Ileum (tissue), 1 donor: ENCODE results near the genes ADPRH, CFAP91 and NR1I2.

- PRO-cap: no peak
Measured at GRCh38 chr3:119297033-119297843, 3.1 kb downstream of the ARHGAP31 start.

DNA sequence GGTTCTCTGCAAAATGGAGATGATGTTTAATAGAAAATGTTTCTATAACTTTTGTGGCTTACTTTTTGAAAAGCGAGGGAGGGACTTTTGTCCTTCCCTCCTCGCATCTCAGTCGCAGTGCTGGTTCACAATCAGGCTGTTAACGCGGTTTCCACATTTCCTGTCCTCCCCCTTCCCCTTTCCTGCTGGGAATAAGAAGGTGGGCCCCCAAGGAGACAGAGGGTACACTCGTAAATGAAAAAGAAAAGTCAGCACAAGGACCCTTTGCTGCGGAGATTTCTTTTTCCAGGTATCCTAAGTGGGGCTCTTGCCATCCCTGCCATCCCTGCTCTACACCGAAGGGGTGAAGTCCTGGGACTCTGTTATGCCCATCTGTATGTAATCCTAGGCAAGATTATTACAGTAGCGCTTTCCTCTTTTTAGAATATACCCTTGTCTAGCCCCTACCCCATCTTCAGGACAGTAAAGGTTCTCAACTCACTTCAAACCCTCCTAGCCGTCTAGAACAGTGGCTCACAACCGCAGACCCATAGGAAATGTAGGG is 29.6 kb downstream of the ARHGAP31 start:
- PRO-cap: no peak

GRCh38 chr3:119350059-119350863 is 56.1 kb downstream of the ARHGAP31 start:
- PRO-cap: no peak

- PRO-cap: no peak
Measured at GRCh38 chr3:119352080-119353418, 58.4 kb downstream of the ARHGAP31 start.

- PRO-cap: no peak
Measured at GRCh38 chr3:119435560-119436558, 27.6 kb downstream of the TMEM39A start.

DNA sequence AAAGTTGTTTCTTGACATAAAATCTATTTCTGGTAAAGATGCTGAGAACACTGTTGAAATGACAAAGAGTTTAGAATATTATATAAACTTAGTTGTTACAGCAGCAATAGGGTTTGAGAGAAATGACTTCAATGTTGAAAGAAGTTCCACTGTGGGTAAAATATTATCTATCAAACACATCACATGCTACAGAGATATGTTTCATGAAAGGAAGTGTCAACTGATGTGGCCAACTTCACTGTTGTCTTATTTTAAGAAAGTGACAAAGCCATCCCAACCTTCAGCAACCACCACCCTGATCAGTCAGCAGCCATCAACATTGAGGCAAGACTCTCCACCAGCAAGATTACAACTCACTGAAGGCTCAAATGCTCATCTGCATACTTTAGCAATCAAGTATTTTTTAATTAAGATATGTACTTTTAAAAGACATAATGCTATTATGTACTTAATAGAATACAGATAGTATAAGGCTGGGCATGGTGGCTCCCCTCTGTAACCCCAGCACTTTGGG is 20.2 kb downstream of the TMEM39A start:
- PRO-cap: no peak

DNA sequence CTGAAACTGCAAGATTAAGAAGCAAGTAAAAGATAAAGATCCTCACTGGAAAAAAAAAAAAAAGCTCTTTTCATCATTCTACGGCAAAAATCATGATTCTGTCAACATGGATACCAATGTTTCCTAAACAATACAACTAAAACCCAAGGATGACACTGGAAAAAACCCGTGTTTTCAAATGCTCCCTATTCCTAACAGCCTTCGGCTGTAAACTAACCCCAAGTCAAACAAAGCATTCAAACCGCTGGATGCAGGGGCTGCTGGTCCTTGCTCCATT is 632 bp downstream of the TMEM39A start:
- PRO-cap: no peak

DNA sequence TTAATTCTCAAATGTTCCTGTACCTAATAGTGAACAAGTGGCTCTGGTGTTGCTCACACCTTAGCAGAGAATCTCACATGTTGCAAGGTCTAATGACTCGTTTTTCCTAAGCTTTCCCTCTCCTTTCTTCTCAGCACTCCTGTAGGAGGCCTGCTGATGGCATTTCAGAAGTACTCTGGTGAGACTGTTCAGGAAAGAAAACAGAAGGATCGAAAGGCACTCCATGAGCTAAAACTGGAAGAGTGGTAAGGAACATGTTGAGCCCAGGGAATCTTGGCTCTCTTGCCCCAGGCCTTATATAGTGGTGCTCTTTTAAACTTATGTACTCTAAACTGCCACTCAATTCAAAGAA is 18.7 kb downstream of the TIMMDC1 start:
- PRO-cap: no peak

- PRO-cap: bidirectional peak, plus-strand start at chr3:119570495, minus-strand start at chr3:119570353
Measured at GRCh38 chr3:119570002-119570696, 9.1 kb upstream of the ADPRH start.

DNA sequence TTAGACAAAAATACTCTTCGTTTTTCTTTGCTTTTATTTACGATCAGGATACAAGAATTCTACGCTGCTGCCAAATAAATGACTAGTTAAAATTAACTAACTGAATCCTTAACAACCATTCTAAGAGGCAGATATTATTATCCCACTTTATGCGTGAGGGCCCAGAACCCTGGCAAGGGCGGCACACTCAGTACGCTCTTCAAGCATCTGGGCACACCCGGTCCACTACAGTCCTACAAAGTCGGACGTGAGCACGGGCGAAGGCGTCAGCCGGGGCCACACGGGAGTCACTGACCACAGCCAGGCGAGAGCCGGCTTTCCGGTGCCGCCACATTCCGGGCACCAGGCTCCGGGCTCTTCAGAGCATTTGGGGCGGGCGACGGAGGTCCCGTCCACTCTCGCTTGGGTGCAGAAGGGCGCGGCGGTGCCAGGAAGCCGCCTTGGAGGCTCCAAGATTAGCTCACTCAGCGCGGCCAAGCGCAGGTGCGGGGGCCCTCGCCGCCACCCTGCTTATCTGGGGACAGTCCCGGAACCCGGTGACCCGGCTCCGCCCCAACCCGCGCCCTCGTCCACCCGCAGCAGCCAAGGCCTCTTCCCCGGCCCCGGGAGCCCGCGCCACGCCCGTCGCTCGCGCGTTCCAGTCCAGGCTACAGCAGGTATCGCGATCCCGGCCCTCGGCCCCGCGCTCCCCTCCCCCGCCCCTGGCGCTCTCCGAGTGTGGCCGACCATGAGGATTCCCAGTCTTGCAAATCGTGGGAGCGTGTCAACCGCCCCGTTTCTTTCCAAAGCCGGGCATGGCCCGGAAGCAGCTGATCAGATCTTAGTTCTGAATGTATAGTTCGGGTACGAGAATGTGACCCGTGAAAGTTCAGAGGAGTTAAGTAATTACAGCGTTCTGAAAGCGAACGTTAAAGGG is at the start of gene ADPRH:
Gene ADPRH, plus strand, starts transcription at position 297 of the 916 bp plus-strand sequence.
- PRO-cap: bidirectional peak, plus-strand start at position 395 of the sequence, minus-strand start at position 201 of the sequence; bidirectional peak, plus-strand start at position 740 of the sequence, minus-strand start at position 649 of the sequence

- PRO-cap: no peak
Measured at GRCh38 chr3:119646919-119647591, 13.3 kb downstream of the POPDC2 start.

DNA sequence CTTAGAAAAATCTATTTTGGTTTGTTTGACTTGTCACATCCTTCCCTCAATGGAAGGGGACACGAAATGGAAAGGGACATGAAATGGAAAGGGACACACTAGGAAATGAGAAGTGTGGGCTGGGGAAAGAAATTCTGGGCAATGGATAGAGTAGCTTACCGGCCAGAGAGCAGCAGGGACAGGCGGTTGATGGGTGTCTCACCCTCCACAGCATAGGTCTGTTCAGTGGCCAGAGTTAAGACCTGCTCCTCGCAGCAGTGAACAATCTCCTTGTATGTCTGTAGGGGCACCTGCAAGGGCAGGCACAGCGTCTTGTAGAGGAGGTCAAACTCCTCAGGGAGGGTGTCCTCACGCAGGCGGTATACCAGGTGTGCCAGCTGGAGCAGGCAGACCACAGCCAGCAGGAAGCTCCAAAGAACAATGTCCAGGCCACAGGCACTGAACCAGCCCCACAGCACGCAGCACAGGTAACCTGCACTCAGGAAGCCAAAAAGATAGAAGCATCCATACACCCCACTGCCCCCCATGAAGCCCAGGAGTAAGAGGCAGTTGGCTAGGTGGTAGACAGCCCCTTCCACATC is 525 bp downstream of the POPDC2 start:
- PRO-cap: no peak

- PRO-cap: bidirectional peak, plus-strand start at chr3:119703073, minus-strand start at chr3:119702829
Measured at GRCh38 chr3:119702485-119703584, at the start of gene CFAP91. Gene CFAP91 (plus strand): TSS chr3:119703022.

GRCh38 chr3:119781317-119782332 is at the start of gene NR1I2:
Gene NR1I2 (plus strand): TSS chr3:119782101.
- PRO-cap: unidirectional peak, plus-strand start at chr3:119781435; bidirectional peak, plus-strand start at chr3:119781732, minus-strand start at chr3:119781616; bidirectional peak, plus-strand start at chr3:119782078, minus-strand start at chr3:119781968

- PRO-cap: unidirectional peak, minus-strand start at chr3:119795995
Measured at GRCh38 chr3:119795763-119796330, 13.9 kb downstream of the NR1I2 start.

DNA sequence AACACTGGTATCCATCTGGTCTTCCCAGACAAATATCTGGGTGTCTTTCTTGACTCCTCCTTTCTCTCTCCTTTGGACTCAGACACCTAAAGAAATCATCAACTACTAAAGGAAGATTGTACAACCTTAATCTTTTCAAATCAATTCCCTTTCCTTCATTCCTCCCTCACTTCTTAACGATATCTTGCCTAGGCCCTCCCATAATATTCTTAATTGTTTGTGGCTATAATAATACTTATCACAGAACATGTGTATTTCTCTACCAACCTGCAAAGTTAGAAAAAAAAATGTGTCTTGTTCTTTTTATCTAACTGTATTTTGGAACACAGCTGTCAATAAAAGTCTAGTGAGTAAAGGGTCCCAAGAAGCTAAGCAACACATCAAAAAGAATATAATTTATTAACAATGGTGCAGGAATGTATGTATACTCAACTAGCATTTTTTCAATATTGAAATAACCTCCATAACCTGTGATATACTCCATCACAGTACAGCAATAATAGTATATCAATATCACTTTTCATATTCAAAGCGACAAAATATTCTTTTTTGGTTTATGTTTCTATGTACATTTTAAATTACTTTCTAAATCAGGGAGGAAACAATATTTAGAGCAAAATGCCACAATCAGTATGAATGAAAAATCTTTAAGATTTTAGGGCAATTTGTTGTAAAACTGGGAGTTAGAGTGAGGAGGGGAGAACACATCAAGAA is 39.2 kb downstream of the GSK3B start:
- PRO-cap: no peak

- PRO-cap: no peak
Measured at GRCh38 chr3:120102434-120103264, 8.4 kb upstream of the GSK3B start.

DNA sequence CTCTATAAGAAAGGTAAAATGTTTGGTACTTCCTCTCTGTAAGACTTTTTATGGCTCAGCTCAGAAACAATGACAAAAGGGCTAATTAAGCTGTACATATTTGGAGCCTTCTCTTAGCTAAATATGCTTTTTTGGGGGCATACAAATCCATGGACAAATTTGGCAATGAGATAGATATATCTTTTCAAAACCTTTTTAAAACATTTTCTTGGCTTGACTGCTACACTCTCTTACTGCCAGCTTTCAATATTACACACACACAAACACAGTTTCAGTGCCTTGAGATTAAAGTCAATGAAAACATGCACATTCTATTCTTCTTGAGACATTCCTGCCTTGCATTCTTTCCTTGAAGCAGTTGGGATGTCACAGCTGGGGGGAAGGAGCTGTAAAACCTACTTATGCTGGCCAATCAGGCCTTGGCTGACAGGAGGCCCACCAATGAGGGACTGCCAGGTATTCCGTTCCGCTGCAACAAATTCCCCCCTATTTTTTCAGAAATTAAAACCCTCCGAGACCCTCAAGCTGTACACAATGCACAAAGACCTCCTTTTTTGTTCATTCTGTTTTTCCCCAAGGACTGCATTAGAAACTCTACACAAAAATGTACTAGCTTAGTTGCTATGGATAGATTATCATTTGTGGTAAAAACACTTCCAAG is 18.7 kb downstream of the FSTL1 start:
- PRO-cap: unidirectional peak, plus-strand start at position 504 of the sequence

DNA sequence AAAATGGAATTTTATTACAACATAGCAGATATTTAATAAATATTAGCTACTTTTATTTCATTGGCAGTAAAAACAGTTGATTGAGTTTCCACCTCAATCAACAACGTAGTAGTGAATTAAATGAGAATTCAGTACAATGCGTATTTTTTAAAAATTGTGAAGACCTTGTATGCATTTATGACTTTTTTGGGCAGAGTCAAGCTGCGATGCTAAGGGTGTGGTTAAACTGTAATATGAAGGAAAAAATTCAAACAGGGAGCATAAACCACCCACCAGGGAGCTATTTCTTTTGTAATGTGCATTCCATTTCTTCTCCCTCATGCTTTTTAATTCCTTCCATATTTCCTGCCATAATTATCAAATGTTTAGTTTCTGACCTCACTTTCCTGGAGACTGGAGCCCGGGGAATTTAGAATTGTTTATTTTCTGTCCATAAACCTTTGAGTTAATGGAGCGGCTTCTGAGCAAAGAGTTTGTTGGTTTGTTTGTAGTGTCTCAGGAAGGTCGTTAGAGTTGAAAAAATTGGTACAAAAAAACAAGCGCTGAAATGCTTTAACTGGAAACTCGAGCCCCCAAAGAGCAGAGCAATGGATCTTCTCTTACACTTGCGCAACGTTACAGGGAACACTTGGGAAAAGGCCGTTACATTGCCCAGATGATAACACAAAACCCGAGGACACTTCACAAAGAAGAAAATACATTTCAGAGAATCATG is 1.1 kb downstream of the FSTL1 start:
- PRO-cap: no peak

DNA sequence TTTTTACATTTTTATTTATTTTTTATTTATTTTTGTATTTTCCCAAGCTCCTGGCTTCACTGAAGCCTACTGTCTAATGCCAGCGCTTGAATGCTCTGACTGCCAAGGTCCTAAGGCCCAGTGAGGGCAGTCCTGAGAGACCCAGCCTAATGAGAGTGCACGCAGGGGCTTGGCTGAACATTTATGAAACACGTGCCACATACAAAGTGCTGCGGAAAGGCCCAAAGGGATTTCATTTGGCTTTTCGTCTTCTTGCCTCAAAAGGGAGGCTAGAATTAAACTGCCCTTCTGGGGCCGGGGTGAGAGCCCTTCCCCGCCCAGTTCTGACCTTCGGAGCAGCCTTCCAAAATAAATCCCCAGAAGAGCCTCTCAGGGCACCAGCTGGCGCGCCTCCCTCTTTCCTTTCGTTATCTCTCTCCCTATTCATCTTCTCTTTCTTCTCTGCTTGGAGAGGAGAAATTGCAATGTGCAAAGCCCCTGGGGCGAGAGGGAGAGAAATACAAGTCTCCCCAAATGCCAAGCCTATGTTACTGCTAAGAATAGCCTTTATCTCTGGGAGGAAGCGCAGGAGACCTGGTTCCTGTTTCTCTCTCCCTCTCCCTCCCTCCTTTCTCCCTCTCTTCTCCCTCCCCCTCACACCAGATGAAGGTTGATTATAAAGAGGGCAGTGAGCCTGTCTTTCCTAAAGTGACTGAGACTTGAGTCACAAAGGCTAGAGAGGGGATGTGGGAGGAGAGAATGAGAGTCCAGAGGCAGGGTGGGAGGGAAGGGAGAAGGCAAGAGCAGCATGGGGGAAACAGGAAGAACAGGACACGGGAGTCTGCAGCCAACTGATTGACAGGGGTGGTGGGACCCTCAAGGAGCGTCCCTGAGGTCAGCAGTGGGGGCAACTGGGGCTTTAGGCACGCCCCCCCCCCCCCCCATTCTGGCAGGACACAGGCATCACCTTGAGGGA is 36.7 kb upstream of the NDUFB4 start:
- PRO-cap: no peak